Smooth muscle cell (in vitro differentiated cells): ENCODE measurements around the gene OTOG.

DNA sequence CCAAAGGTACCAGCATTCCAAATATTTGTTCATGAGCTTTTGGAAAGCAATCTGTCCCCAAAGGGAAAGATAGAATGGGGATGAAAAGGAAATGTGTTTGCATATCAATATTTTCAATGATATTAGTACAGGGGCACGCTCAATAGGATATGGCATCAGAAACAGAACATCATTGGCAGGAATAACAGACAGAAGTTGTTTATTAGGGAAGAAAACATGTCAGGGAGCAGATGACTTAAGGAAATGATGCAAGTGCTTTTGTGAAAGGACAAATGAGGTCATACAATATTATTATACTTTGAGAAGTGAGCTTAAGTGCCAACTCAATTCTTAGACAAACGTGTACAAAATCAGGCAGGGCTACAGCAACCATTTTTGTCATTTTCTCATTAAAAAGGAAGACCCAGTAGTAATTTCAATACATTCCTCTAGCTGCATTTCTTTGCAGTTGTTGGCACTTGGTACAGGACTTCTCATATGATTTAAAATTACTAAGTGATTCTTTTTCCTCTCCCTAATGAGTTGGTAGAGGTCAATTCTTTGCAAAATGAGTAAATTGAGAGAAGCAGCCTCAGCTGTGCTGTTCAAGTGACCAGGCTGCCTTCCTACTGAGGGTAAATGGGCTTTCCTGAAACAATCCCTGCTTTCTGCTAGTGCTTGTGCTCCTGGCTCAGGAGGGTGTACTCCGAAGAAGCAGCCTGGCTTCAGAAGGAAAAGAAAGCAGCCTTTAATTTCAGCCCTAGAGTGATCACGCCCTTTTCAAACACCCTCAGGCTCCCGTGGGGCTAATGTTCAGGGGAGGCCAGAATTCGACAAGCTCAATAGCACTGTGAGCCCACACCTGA is 388.2 kb downstream of the SOX6 start:
- RAMPAGE, long total RNA = no peak

DNA sequence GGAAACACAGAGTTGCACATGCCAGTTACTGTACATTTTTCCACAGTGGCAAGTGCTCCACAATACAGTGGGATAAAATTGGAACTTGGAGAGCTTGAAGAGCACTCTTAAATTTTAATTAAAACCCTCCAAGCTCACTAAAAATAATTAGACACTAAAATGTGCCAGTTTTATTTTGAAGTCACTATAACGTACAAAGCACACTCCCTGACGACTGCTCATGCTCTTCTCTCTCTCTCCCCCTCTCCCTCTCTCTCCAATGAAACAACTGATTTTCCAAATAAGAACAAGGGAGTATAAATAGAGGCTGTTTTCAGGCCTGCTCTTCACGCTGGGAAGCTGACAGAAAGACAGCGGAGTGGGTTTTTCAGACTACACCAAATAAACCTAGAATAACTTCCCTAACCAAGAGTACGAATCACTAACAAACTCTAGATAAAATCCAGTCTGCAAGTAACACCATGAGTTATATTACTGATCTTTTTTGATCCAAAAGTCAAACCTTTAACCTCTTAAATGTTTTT is 117.2 kb downstream of the SOX6 start:
- RAMPAGE, long total RNA = no peak

GRCh38 chr11:16790566-16791310 is 52.3 kb downstream of the C11orf58 start:
- RAMPAGE, long total RNA = no peak

DNA sequence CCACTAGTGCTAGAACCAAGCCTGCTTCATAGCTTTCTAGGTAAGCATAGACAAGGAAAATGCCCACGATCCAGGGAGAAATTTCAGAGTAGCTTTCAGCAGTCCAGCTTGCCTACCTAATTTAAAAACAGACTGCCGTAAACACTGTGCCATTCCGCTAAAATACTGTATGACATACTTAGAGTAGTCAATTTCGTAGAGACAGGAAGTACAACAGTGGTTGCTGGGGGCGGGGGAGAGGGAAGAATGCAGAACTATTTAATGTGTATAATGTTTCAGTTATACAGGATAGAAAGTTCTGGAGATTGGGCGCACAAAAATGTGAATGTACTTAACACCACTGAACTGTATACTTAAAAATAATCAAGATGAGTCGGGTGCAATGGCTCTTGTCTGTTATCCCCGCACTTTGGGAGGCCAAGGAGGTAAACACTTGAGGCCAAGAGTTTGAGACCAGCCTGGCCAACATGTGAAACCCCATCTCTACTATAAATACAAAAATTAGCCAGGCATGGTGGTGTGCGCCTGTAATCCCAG is 56.8 kb downstream of the C11orf58 start:
- RAMPAGE, long total RNA = no peak

GRCh38 chr11:16826136-16826819 is 87.8 kb downstream of the C11orf58 start:
- RAMPAGE, long total RNA = no peak

- RAMPAGE, long total RNA = no peak
These were observed 135.9 kb downstream of the PLEKHA7 start for GRCh38 chr11:16878117-16878962.

DNA sequence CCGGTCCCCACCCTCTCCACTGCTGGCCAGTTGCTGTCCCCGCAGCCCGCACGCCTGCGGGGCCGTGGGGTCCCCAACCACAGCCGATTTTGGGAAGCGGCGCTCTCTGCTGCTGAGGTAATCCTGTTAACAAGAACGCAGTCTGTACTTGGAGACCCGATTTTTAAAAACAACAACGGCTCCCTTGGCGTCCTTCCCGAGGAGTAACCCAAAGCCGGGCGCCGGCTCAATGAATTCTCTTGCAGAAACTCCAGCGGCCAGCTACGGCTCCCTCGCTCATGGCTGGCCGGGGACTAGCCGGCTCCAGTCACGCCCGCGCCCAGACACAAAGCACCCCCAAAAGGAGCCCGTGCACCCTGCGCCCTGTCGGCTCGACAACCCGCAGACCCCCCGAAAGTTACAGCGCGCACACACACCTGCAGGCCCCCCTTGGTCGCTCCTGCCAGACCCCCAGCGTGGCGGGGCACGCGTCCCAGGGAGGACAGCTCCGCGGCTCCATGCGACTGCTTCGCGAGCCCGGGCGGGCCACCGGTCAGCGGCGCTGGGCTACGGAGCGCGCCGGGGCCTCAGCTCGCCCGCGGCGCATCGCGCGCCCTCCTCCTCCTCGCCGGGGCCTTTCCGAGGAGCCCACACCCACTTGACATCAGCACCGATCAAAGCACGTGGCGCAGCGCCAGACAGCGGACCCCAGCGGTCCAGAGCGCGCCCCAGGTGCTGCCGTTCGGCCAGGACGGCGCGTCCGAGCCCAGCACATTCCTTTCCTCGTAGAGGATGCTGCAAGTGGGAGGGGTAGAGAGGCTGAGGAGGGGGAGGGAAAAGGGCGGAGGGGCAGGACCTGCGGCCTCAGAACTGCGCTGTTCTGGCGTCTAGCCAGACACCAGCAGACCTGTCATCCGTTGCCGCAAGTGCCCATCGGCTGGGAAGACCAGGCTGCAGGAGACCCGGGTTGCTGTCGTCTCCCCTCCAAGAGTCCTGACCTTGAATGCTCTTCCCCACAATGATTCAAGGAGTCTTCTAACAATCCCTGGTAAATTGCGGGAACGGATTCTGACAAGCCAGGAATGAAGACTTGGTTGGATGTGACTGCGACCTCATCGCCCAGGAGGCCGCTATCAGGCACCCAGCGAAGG is 88.7 kb downstream of the PLEKHA7 start:
- RAMPAGE, long total RNA = no peak

- RAMPAGE, long total RNA = no peak
These were observed 77.4 kb downstream of the PLEKHA7 start for GRCh38 chr11:16936739-16937218.

GRCh38 chr11:16974787-16975325 is 39.4 kb downstream of the PLEKHA7 start:
- RAMPAGE, long total RNA = no peak

GRCh38 chr11:16986039-16986717 is 28.0 kb downstream of the PLEKHA7 start:
- RAMPAGE, long total RNA = no peak

- RAMPAGE, long total RNA = no peak
These were observed 1.2 kb downstream of the PLEKHA7 start for GRCh38 chr11:17012755-17013584.

DNA sequence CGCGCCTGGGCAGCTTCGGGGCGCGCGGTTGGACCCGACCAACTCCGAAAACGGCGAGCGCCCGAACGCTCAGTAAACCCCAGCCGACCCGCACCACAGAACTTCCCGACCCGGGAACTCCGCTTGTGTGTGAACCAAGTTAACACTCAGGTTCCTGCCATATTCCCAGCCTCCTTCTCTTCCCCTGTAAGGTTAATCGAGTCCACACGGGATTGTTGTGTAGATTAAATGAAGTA is 440 bp upstream of the PLEKHA7 start:
- RAMPAGE, long total RNA = no peak

DNA sequence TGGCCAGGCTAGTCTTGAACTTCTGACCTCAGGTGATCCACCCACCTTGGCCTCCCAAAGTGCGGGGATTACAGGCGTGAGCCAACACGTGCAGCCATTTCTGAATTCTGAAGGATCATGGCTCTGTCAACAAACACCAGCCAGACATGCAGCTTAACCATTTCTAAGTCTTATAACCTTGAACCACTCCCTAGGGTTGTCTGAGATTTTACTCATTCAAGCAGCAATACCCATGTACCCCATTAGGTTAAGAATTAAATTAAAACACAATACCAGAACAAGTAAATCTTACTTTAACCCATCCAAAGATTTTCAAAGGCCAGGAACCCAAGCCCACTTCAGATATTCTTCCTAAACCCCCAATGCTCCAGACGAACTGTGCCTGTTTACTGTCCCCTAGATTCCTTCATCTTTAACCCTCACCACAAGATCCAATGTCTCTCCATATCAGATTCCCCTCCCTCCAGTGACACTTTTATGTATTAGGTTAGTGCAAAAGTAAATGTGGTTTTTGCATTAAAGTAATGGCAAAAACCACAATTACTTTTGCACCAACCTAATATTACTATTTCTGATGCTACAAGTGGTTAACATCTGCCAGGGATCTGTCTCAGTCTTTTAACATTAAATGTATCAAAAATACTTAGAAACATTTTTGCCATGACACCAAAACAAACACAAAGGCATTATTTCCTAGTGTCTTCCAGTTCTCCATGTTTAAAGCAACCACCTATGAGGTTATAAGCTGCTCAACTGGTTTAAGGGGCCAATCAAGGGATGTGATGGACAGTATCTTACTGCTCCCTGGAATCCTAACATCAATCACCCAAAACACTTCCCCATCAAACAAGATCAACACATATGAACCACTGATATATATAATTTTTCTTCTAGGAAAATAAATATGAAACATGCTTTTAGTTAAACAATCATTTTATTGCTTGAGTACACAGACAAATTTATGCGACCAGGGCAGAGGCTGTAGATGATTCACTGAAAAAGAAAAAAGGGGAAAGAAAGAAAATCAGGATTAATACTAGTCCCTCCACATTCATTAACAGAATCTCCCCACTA is 3.7 kb downstream of the RPS13 start:
- RAMPAGE, long total RNA = no peak

- RAMPAGE, long total RNA = no peak
These were observed 21.4 kb upstream of the ABCC8 start for GRCh38 chr11:17497957-17498556.

DNA sequence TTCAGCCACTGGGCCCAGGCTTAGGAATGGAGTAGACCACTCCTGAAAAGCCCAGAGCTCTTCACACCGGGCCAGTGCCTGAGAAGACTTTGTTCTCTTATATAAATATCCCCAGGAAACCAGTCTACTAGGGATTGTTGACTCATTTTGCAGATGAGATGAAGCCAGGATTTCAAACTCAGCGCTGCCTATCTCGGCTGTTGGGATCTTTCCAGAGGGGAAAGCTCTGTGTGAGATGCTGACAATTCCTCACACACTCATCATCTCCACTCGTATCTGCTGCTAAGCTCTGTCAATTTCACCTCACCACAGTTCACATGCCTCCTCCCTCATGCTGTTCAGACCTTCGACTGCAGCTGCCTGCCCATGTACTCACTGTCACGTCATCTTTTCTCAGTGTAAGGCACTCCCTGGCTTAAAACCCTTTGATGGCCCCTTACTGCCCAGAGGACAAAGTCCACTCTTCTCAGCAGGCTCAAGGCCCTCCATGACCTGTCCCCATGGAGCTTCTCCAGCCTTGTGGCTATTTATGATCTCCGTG is 12.5 kb downstream of the USH1C start:
- RAMPAGE, long total RNA = no peak

GRCh38 chr11:17533227-17533582 is 11.0 kb downstream of the USH1C start:
- RAMPAGE, long total RNA = no peak

DNA sequence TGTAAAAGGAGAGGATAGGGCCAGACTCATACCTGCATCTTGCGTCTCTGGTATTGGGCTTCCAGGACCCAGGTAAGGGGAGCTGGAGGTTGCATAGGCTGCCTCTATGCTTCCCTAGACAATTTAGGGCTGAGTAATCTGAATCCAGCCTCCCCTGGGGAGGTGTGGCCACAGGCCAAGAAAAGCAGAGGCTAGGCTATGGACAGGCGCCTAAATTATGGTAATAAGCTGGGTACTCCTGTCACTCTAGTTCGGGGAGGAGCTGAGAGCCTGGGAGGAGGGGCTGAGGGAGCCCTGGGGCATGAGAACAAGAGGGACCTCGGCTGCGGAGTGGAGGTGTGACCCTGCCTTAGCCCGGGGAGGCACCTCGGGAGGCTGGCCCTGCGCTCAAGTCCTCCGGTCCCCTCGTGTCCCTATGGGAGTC is at the start of gene OTOG:
Gene OTOG, plus strand, starts transcription at position 302 of the 424 bp plus-strand sequence.
- RAMPAGE, long total RNA = no peak

GRCh38 chr11:18310738-18311418 is 11.1 kb downstream of the HPS5 start:
- RAMPAGE, long total RNA = no peak

DNA sequence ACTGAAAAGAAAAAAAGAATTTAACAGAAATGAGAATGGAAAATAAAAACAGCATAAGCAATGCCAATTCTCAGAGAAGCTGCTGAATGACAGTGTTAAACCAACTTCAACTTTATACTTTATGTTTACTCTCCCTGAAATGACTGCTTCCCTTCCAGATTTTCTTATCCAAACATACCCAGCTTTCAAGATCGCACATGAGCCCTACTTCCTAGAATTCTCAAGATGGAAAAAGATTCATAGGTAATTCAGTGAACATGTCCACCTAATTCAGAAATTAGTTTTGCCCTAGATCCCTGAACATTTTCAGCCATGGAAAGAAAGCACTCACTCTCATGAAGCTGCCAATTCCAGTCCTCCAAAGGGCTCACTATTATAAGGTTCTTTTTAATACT is 1.8 kb downstream of the HPS5 start:
- RAMPAGE, long total RNA = no peak

GRCh38 chr11:18383524-18383952 is 10.8 kb upstream of the LDHA start:
- RAMPAGE, long total RNA = no peak